GM19240 (cell line): Measurements from ENCODE around the genes AMMECR1L and HS6ST1.

GRCh38 chr2:127079195-127079938 lies 27.6 kb downstream of the BIN1 start:
- RRBS, result no CpG with 5 or more reads among the region's 8 CpGs

GRCh38 chr2:127081563-127082456 lies 25.1 kb downstream of the BIN1 start:
- RRBS, result 3% methylated on average over 5 of the region's 31 CpGs

GRCh38 chr2:127220549-127221134 lies 543 bp upstream of the CYP27C1 start:
- RRBS, result no CpG with 5 or more reads among the region's 17 CpGs

DNA sequence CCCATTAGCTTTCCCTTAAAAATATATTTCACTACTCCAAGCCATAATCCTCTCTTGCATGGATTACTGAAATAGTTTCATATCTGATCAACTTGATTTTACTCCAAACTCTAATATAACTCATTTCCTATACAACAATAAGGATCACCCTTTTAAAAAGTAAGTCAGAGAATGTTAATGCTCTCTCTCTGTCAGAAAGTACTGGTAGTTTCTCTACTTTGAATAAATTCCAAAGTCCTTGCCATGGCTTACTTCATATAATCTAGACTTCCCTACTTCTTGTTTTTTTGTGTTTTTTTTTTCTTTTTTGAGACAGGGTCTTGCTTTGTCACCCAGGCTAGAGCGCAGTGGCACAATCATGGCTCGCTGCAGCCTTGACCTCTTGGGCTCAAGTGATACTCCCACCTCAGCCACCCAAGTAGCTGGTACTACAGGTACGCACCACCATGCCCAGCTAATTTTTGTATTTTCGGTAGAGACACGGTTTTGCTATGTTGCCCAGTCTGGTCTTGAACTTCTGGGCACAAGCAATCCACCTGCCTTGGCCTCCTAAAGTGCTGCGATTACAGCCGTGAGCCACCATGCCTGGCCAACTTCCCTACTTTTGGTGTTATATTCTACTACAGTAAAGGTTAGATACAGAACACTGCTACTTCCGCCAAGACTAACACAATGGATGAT lies 36.0 kb downstream of the MAP3K2 start:
- RRBS, result no CpG with 5 or more reads among the region's 8 CpGs

GRCh38 chr2:127359637-127360117 lies 28.1 kb downstream of the MAP3K2 start:
- RRBS, result no CpG with 5 or more reads among the region's 5 CpGs

GRCh38 chr2:127386670-127387080 lies 1.1 kb downstream of the MAP3K2 start:
- RRBS, result no CpG with 5 or more reads among the region's 8 CpGs

- RRBS, result no CpG with 5 or more reads among the region's 7 CpGs
Measured at GRCh38 chr2:127388407-127388903, 680 bp upstream of the MAP3K2 start.

GRCh38 chr2:127400975-127401950 lies 13.5 kb upstream of the MAP3K2 start:
- RRBS, result 90% methylated on average over 14 of the region's 37 CpGs

GRCh38 chr2:127515599-127516483 lies 10.4 kb downstream of the IWS1 start:
- RRBS, result no CpG with 5 or more reads among the region's 15 CpGs

GRCh38 chr2:127627411-127627835 lies 18.5 kb upstream of the GPR17 start:
- RRBS, result no CpG with 5 or more reads among the region's 13 CpGs

GRCh38 chr2:127628505-127629237 lies 17.3 kb upstream of the GPR17 start:
- RRBS, result no CpG with 5 or more reads among the region's 12 CpGs

DNA sequence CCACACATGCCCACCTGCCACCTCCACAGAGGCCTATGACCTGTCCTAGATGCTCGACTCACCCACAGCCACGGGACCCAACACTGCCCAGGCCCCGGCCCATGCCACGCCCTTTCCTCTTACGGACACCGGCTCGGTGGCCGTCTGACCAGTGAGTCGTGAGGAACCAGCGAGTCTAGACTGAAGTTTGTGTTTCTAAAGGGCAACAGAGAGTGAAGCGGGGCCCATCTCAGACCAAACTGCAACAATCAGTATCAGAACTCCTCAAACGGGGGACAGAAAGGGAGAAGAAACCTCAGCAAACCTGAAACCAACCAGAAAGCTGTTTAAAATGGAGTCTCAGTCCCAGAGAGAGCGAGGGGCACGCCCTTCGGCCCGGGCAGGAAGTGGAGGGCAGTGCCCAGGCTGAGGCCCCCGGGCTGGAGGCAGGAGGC lies 706 bp downstream of the GPR17 start:
- RRBS, result no CpG with 5 or more reads among the region's 17 CpGs

DNA sequence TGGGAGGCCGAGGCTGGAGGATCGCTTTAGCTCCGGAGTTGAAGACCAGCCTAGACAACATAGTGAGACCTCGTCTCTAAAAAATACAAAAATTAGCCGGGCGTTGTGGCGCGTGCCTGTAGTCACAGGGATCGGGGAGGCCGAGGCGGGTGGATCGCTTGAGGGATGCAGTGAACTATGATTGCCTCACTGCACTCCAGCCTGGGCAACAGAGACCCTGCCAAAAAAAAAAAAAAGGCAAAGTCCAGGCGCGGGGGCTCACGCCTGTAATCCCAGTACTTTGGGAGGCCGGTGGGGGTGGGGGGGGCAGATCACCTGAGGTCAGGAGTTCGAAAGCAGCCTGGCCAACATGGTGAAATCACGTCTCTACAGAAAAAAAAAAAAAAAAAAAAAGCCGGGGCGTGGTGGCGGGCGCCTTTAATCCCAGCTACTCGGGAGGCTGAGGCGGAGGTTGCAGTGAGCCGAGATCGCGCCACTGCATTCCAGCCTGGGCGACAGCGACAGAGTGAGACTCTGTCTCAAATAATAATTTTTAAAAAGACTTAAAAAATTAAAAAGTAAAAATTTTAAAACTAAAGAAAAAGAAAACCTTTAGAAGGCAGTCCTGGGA lies 1.2 kb upstream of the POLR2D start:
- RRBS, result 100% methylated on average over 1 of the region's 29 CpGs

- RRBS, result no CpG with 5 or more reads among the region's 14 CpGs
Measured at GRCh38 chr2:127873748-127874383, 11.9 kb downstream of the AMMECR1L start.

GRCh38 chr2:127885731-127886611 lies at the start of gene AMMECR1L:
Gene AMMECR1L, minus strand, starts transcription at chr2:127885956.
- RRBS, result under 1% methylated on average over 11 of the region's 92 CpGs

GRCh38 chr2:128012702-128013135 lies 15.1 kb downstream of the SAP130 start:
- RRBS, result no CpG with 5 or more reads among the region's 4 CpGs

DNA sequence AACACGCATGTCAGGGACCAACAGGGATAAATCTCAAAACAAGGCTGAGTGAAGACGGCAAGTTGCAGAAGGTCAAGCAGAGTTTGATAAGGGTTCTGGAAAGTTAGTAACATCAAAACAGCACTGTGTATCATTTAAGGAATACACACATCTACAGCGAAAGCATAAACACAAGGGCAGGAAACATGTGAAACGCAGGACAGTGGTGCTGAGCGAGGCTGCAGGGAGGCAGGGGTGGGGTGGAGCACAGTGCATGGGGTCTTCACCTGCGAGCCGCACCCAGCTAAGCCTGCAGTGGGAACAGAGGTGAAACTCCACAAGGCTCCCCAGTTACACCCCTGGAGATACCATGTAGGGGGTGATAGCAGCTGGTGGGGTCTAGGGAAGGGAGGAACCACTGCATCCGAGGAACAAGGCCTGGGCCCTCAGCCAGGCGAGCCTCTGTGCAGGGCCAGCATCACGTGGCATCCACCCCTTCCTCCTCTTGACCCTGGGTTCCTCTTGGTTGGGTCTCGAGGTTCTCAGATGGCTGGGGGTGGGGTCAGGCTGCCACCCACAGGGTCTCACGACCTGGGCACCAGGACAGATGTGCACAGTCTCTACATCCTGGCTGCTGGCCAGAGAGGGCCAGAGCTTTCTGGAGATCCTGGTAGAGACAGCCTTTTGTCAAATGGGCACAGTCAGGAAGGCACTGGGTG lies 10.5 kb downstream of the HS6ST1 start:
- RRBS, result no CpG with 5 or more reads among the region's 12 CpGs

- RRBS, result 2% methylated on average over 14 of the region's 79 CpGs
Measured at GRCh38 chr2:128318694-128319212, at the start of gene HS6ST1. Gene HS6ST1, minus strand, starts transcription at chr2:128318868.

DNA sequence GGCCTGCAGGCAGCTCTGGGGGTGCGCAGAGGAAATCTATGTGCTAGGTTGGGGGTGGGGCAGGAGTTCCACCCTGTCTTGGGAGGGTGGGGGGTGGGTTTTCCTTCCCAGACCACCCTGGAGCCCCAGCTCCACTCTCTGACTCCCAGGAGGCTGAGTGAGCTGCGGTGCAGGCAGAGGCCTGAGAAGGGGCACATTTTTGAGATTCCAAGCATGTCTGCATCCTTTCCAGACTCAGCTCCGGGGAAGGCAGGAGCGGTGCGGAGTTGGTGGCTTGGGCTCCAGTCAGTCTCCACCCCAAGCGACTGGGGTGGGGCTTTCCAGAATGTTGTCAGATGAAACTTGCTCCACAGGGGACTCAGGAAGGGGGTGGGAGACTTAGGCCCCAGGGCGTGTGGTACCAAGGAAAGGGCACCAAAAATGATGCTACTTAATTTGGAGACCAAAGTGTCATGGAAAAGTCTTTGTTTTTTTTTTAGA lies 44.2 kb upstream of the HS6ST1 start:
- RRBS, result no CpG with 5 or more reads among the region's 7 CpGs

- RRBS, result no CpG with 5 or more reads among the region's 14 CpGs
Measured at GRCh38 chr2:128438023-128438322, 119.3 kb upstream of the HS6ST1 start.